ENCODE measurements around a stretch of chr3.

DNA sequence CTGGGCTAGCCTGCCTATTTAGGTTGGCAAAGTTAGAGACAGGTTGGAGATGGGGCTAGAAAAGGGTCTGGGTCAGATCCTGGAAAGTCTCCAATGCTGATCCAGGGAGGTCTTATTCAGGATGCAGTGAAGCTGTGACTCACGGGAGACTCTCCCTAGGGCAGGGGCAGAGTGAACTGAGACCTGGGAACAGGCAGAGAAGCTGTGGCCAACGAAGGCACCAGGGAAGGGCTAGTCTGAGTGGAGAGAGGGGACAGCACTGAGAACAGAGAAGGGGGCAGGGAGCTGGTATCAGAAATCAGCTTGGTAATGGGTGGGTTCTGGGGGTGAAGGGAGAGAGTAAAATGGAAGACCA is 2.2 kb downstream of the LTF start:
- RRBS, 2 experiments: no CpG with 5 or more reads among the region's 2 CpGs

GRCh38 chr3:46513087-46513559 is 15.3 kb downstream of the RTP3 start:
- RRBS, 2 experiments: no CpG with 5 or more reads among the region's 3 CpGs

- RRBS, 2 experiments: no CpG with 5 or more reads among the region's 5 CpGs
These were observed 20.2 kb downstream of the LRRC2 start for GRCh38 chr3:46545700-46546441.

- RRBS, 2 experiments: no CpG with 5 or more reads among the region's 2 CpGs
These were observed 4.7 kb downstream of the LRRC2 start for GRCh38 chr3:46561349-46561932.

- RRBS, 2 experiments: no CpG with 5 or more reads among the region's 9 CpGs
These were observed 1.4 kb downstream of the TDGF1 start for GRCh38 chr3:46578814-46579497.

DNA sequence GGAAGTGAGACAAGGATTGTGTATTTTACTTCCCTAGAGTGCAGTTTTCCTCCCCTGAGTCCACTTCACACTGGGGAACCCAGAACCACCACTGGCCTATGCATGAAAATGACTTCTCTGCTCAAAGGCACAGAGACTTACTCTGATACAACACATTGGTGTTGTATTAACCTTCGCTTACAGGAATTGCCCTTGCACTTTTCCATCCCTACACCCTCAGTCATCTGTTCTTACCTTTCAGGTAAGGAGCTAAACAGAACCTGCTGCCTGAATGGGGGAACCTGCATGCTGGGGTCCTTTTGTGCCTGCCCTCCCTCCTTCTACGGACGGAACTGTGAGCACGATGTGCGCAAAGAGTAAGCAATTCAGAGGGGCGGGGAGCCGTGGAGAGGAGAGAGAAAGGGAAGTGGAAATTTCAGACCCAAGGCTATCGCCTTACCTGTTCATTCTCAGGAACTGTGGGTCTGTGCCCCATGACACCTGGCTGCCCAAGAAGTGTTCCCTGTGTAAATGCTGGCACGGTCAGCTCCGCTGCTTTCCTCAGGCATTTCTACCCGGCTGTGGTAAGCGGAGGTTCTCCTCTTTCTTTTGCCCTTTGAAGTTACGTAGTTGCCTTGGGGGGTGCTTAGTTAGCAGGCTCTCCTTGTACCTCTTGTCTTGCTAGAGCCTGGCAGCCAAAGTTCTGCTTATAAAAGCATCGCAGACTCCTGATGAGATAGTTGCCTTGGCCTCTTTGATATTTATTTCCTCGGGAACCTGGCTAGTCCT is 2.1 kb downstream of the TDGF1 start:
- RRBS, 2 experiments: no CpG with 5 or more reads among the region's 15 CpGs

GRCh38 chr3:46612550-46612883 is 192 bp downstream of the FAM240A start:
- RRBS, 2 experiments: no CpG with 5 or more reads among the region's 10 CpGs

- RRBS, 2 experiments: no CpG with 5 or more reads among the region's 33 CpGs
These were observed 17.4 kb downstream of the FAM240A start for GRCh38 chr3:46629444-46630398.

DNA sequence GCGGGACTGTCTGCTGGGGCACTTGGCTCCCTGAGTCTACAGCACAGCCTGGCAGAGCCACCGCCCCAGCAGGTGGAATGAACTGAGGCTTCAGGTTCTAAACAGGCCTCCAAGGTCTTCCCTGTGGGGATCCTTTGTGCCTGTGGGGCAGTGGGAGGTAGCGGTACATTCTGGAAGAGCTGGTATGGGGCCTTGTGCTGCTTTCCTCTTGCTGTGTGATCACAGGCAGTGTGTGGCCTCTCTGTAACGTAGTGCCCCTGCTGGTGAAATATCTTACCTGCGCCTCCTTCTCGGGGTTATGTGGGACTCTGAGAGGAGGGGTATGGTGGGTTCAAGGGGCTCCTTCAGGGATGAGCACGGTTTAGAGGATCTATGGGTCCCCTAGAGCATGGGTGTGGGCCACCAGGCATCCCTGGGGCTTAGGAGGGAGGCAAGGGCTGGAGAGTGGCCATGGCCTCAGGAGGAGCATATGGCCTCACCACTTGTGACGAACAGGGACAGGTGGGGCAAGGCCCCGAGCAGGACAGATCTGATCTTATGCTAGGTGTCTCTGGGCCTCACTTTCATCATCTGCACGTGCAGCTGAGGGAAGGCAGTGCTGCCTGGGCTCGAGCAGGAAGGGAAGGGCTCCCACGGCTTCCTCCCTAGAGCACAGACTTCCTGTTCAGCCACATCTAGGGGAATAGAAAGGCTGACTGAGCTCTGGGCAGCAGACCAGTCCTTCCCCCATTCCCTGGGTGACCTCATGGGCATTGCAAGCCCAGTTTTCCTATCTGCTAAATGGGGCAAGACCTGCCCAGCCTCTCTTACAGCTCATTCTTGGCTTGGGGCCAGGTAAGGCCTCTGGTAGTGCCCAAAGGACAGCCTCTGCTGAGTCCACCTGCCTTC is 1.9 kb upstream of the ALS2CL start:
- RRBS, 2 experiments: no CpG with 5 or more reads among the region's 12 CpGs

GRCh38 chr3:46845125-46845503 is 18.1 kb downstream of the MYL3 start:
- RRBS, 2 experiments: no CpG with 5 or more reads among the region's 16 CpGs

DNA sequence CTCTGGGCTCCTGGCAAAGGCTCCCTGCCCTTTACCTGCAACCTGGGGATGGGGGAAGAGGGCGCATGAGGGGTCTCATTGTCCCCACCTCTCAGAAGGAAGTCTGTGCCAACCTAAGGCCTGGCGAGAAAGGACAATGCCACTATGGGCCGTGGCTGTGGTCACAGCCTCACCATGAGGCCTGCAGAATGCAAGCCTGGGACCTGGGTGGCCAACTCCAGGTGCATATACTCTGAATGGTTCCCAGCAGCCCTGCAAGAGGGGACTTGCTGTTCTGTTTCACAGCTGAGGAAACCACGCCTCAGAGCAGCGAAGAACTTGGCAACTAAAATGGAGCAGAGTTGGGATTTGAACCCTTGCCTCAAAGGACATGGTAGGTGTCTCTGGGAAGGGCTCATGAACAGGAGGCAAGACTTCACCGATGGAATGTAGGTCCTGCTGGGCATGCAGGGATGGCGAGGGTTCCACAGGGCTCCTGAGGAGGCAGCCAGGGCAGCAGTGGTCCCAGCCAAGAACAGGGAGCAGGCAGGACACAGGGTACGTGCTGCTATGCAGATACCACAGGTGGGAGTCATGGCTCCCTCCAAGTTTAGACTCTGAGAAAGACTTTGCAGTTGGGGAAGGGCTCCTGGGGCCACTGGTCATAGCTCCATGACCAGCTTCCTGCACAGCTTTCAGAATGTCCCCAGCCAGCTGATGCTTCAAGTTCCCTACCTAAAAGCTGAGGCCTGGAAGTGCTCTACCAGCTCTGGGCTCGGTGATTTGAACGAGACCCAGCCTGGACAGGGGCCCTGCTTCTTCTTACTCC is 1.0 kb downstream of the MYL3 start:
- RRBS, 2 experiments: no CpG with 5 or more reads among the region's 10 CpGs

GRCh38 chr3:46864724-46864978 is 1.4 kb upstream of the MYL3 start:
- RRBS, 2 experiments: no CpG with 5 or more reads among the region's 4 CpGs

DNA sequence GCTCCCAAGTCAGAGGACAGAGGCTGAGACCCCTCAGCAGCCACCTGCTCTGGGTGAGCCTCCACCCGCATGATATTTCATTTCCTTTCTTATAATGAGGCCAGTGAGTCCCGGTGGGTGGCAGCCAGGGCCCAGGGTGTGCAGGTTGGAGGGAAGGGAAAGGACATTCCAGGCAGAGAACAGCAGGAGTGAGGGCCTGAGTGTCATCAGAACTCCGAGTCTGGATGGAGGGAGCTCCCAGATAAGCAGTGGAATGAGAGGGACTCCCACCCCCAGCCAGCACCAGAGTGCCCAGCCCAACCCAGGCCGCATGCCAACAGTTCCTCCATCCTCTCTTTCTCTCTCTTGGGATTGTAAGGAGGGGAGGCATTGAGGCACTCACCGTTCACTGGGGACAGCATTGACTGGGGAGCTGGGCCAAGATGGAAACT is 15.5 kb downstream of the PTH1R start:
- RRBS, 2 experiments: no CpG with 5 or more reads among the region's 5 CpGs

- RRBS, 2 experiments: no CpG with 5 or more reads among the region's 7 CpGs
These were observed 38.4 kb downstream of the PTH1R start for GRCh38 chr3:46915717-46916614.

GRCh38 chr3:46925632-46926744 is 48.5 kb downstream of the PTH1R start:
- RRBS, 2 experiments: no CpG with 5 or more reads among the region's 14 CpGs

DNA sequence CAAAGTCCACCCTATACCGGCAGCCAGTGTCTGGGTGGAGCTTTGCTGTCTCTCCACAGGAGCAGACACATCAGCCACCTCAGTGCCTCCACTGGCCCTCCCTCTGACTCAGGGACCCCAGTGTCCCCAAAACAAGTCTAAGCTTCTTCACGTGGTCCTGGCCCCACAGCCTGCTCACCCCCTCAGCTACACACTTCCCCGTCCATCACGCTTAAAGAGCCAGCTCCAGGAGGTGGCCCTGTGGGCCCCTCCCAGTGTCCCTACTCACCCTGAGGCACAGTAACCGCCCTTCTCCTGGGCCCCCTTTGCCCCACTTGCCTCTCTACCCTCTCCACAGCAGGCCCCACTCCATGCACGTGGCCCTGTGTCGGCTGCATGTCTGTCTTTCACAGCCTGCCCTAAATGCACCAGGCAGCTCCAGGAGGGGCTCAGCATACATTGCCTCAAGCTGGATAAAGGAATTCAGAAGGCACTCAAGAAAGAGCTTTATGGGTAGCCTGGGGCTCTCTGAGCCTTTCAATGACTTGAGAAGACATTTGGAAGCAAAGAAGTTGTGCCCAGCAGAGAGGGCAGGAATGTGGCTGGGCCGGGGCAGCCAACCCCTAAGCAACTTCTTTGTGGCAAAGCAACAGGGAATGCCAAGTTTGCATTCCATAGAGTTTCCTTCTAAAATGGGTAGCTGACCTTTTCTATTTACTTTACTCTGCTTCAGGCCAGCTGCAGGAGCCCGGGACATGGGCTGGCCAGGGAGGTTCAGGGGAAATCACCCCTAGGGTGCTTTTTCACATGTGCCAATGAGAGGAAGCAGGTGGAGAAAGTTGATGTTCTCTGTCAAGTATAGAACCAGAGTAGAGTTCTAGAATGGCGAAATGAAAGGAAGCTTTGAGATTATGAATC is 45.8 kb downstream of the CCDC12 start:
- RRBS, 2 experiments: no CpG with 5 or more reads among the region's 10 CpGs

DNA sequence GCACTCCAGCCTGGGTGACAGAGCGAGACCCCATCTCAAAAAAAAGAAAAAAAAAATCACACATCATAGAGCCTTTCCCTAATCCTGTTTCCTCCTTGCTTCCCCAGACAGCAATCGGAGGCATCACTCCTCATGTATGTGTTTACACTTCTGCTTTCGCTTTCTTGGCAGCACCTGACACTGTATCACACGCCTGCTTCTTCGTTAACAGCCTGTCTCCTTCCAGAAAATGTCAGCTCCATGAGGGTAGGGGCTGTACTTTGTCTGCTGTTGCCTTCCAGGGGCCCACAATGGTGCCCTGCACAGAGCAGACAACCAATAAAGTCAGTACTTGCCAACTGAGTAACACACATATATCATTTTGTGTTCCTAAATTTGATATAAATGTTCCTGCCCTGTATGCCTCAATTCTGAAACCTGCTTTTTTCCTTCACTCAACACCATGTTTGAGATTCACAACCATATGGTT is 37.7 kb downstream of the CCDC12 start:
- RRBS, 2 experiments: no CpG with 5 or more reads among the region's 5 CpGs

- RRBS, 2 experiments: no CpG with 5 or more reads among the region's 1 CpG
These were observed 9.1 kb downstream of the CCDC12 start for GRCh38 chr3:46967322-46967982.

GRCh38 chr3:46968333-46969184 is 8.0 kb downstream of the CCDC12 start:
- RRBS, 2 experiments: no CpG with 5 or more reads among the region's 13 CpGs

- RRBS, 2 experiments: no CpG with 5 or more reads among the region's 5 CpGs
These were observed 1.8 kb downstream of the CCDC12 start for GRCh38 chr3:46974679-46975229.